A673 (cell line): Measurements from ENCODE around the gene RACGAP1.

- PRO-cap = no peak
Measured at GRCh38 chr12:49640131-49640729, 16.9 kb downstream of the PRPF40B start.

- PRO-cap = no peak
Measured at GRCh38 chr12:49643690-49644879, 20.7 kb downstream of the PRPF40B start.

GRCh38 chr12:49649367-49650034 lies 26.1 kb downstream of the PRPF40B start:
- PRO-cap = no peak

- PRO-cap = no peak
Measured at GRCh38 chr12:49664479-49665176, 41.3 kb downstream of the PRPF40B start.

GRCh38 chr12:49705376-49705971 lies 1.7 kb downstream of the FMNL3 start:
- PRO-cap = no peak

DNA sequence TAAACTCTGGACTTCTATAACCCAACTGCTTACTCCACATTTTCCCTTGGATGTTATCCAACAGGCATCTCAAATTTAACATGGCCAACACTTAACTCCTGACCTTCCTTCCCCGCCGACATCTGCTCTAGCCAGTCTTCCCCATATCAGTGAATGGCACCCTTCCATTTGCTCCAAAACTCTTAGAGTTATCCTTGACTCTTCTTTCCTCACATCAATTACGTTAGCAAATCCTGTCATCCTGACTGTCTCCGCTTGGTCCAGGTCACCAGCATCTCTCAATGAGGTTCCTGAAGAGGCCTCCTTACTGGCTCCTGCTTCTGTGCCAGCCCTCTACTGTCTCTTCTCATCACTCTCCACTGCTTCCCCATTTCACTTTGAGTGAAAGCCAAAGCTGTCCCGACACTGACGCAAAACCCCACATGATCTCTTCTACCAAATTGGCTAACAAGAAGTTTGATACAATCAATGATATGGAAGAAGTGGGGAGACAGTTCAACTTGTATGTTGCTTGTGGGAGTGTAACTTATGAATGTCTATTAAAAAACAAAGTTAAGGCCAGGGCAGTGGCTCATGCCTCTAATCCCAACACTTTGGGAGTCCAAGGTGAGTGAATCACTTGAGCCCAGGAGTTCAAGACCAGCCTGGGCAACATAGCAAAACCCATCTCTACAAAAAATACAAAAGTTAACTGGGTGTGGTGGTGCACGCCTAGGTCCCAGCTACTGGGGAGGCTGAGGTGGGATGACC lies 42.9 kb downstream of the TMBIM6 start:
- PRO-cap = no peak

- PRO-cap = no peak
Measured at GRCh38 chr12:49867170-49867503, 24.2 kb upstream of the BCDIN3D start.

DNA sequence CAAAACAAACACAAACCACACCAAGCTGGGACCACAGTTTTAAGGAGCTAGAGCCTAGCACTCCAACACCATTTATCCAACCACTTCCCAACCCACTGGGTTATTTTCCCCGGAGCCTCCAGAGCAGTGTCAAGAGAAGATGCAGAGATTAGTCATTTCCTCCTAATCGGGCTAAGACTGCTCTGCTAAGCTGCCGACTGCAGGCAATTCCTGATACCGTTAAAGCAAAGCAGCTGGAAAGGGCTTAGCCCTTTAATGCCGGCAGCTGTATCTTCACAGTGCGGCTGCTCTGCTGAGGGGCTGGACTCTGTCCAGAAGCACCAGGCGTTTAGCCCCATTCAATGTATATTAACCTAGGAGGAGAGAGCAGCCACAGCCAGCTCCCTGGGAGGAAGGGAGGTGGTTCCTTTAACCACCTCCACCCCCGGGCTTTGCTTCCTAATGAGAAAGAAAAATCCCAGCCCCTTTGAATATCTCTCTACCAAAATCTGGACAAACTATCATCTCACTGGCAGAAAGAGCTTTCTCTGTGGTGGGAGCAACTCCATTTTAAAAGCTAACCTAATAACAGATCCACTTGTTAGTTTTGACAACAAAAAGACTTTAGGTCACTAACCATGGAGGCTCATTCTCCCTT lies 11.2 kb downstream of the AQP6 start:
- PRO-cap = no peak

DNA sequence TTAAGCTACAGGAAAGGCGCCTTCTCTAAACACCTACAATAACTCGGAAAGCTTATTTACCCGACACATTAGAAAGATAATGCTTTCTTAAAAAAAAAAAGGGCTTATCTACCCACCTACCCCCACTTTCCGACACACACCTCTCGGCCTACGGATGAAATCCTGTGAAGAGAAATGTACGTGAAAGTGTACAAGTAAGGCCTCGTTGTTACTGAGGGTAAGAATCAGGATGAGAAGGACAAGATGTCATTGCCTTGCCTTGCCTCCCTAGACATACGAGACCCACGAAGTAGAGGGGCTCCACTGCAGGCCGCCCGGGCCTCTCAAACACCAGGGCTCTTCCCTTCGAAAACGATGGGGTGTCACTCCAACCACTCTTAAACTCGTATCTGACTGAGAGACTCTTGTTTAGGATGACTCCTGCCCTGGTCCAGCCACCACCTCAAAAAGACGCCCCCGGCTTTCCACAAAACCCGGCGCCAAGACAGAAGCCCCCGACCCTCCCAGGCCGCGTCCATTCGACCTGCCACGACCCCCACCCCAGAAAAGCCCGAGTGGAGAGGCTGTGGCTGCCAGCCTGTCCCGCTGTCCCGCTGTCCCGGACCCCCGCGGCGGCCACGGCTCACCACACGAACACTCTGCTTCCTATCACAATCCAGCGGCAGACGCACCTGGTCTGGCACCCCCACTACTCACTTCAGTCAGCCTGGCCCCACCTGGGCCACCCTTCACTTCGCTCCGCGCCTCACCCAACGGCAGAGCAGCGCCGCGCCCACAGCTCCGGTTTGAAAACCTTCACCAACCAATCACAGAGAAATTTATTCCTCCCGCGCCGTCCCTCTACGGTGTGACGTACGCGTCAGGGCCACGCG lies at the start of gene RACGAP1:
RACGAP1 (minus strand) TSS at position 793 of the 872 bp plus-strand sequence.
- PRO-cap = unidirectional peak, plus-strand start at position 208 of the sequence; bidirectional peak, plus-strand start at position 411 of the sequence, minus-strand start at position 391 of the sequence; bidirectional peak, plus-strand start outside the sequence, minus-strand start at position 751 of the sequence

GRCh38 chr12:50082254-50083207 lies 2.6 kb upstream of the SMARCD1 start:
- PRO-cap = no peak

- PRO-cap = no peak
Measured at GRCh38 chr12:50110658-50111382, 1.2 kb upstream of the COX14 start.

DNA sequence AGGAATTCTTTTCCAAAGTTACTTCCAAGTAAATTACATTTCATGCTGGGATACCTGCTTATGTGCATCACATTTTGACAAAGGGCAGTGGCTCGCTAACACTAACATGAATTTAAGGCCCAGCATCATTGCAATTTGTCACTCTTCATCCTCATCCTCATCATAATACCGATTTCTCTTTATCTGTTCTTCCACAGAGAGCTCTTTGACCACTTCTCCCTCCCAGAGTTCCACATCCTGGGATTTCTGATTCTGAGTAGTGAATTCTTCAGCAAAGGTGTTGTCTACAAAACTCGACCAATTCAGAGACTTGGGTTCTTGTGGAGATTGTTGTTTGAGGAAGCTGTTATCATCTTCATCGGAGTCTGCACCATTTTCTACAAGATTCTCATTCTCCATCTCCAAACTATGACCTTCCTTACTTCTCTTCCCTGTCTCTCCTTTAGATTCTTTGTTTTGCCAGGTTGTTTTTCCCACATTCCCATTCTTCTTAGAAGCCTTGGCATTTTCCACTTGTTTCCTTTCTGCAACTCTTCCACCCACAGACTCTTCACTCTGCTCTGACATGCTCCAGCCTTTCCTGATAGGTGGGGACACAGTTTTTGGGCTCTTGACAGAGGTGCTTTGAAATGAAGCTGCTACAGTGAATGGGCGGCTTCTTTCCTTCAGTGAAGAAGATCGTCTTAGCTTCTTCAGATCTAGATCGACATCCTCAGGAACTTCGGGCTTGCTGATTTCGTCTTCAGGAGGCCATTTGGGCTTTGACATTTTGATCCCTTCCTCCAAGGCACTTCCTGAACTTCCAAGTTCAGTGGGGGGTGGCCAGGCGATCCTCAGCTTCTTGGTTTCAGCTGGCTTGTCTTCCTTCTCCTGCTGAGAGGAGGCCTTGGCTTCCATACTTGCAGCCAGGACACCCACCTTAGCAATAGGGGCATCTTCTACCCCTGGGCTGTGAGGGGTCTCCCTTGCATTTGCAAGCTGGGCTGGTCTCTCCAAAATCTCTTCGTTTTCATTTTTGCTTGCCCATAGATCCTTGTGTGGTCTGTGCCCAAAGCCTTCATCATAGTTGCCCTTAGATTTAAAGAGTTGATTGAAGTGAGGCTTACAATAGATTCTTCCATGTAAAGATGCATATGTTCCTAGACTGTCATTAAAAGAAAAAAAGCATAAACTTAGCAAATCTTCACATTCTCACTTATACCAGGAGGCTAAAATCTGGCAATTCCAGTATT lies 10.2 kb upstream of the CERS5 start:
- PRO-cap = no peak

DNA sequence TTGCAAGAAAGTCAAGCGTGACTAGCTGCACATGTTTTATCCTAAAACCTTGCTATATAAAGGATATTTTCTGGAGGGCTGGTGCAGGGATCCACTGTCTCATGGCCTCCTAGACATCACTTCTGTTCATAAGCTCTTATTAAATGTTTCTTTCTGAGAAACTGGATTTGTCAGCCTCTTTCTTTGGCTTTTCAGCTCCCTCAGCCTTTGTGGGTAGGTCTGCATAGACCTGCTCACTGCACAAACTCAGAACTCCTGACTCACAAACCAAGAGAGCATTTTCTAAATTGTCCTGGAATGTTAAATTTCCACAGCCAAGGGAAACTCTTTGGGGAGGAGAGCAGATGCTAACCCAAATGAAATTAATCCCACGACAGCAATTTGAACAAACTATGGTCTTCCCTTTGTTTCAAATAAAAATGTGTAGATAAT lies 19.5 kb upstream of the CERS5 start:
- PRO-cap = unidirectional peak, minus-strand start at position 257 of the sequence

- PRO-cap = no peak
Measured at GRCh38 chr12:50390190-50390501, 6.3 kb downstream of the FAM186A start.

- PRO-cap = bidirectional peak, plus-strand start at chr12:50401605, minus-strand start at chr12:50401308
Measured at GRCh38 chr12:50401519-50401755, 752 bp downstream of the LARP4 start.

- PRO-cap = no peak
Measured at GRCh38 chr12:50465525-50466287, 39.1 kb upstream of the DIP2B start.

- PRO-cap = no peak
Measured at GRCh38 chr12:50484874-50485248, 19.9 kb upstream of the DIP2B start.

GRCh38 chr12:50522331-50522778 lies 17.6 kb downstream of the DIP2B start:
- PRO-cap = no peak

- PRO-cap = no peak
Measured at GRCh38 chr12:50555375-50555833, 50.6 kb downstream of the DIP2B start.

- PRO-cap = no peak
Measured at GRCh38 chr12:50581117-50582154, 76.7 kb downstream of the DIP2B start.